Calu3 (cell line): ENCODE measurements around a stretch of chr11.

DNA sequence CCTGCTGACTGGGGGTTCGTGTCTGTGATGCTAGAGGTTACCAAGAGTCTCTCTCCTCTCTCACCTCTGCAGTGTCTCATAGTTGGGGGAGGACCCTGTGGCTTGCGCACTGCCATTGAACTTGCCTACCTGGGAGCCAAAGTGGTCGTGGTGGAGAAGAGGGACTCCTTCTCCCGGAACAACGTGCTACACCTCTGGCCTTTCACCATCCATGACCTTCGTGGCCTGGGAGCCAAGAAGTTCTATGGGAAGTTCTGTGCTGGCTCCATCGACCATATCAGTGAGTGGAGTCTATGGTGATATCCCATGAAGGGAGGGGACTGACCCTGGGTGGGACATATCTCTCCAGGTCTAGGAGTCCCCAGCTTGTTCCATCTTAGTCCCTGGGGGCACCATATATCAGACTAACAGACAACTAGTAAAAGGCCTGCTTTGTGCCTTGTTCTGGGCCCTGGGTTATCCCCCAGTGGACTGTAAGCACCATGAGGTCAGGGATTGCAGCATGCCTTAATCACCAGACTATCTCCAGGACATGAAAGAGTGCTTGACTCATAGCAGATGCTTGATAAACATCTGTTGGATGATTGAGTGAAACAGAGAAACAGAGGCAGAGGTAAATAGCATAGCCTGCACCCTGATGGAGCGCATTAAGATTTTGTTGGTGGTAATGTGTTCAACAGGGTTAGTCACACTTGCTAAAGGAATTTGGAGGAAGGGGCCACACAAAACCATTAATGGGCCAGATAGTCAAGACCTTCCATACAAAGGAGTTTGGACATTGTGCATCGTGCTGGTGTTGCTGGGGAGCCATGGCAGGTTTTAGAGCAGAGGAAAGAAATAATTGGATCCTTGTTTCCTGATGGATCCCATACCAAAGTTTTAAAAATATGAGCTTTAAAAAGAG lies 94.0 kb downstream of the MICAL2 start:
- PRO-cap = no peak

DNA sequence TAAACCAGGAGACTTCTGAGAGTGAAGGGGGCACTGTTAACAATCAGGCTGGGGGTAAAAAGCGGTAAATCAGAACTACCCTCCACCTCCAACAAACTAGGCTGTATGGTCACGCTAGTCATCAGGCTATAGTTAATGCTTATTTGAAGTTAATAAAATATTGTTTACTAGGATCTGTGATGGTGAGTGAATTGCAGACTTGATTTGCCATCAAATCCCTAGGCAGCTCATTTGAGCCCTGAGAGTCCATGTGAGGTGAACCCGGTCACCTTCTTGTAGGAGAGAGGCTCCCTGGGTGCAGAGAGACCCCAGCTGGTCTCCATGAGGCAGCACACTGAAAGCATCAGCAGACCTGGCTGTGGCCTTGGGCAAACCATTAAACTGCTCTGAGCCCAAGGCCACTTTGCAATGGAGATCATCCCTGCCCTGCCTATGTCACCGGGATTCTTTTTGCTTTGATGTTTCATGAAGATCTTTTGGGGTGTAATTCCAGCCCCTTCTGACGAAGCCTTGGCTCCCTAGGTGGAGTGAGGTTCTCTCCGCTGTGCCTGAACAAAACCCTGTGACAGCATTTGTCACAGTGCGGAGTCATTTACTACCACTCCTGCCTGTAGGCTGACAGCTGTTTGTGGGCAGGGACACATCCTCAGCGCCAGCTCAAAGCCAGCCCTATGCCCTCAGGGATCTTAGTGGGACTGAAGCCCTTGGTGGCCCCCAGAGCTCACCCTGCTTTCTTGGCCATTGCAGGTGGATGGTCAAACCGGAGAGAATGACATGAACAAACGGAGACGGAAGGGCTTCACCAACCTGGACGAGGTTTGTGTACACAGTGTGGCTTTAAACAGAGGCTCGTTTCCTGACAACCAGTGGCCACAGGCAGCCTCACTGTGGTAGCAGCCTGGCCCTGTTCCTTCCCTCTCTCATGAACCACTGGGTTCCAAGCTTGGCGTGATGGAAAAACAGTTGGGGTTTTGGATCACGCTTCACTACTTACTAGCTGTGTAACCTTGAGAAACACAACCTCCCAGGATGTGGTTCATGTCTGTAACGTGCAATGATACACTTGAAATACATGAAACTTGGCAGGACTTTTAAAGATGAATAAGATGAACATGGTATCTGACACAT lies 125.4 kb downstream of the MICAL2 start:
- PRO-cap = no peak

DNA sequence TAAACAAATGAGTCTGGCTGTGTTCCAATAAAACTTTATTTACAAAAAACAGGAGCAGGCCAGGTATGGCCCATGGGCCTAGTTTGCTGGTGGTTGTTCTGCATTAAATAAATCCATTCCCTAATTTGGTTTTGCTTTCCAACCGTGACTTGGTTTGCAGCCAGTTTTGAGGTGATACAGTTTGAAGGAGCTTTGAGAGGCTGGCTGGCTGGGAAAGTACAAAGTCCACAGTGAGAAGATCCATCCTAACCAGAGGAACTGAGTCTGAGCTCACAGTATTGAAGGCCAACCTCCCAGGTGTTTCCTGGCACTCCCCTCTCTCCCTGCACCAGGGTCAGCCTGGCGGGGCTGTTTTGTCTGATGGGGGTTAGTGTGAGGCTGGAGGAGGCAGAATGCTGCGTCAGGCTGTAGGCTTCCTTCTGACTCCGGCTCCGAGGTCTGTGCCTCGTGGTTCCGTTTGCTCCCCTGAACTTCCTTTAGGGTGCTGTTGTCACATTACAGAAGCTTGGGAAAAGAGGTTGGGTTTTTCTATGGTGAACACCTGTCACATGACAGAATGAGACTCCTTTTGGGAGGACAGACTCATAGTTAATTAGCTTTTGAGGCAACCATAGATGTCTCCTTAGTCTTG lies 129.6 kb downstream of the MICAL2 start:
- PRO-cap = no peak

DNA sequence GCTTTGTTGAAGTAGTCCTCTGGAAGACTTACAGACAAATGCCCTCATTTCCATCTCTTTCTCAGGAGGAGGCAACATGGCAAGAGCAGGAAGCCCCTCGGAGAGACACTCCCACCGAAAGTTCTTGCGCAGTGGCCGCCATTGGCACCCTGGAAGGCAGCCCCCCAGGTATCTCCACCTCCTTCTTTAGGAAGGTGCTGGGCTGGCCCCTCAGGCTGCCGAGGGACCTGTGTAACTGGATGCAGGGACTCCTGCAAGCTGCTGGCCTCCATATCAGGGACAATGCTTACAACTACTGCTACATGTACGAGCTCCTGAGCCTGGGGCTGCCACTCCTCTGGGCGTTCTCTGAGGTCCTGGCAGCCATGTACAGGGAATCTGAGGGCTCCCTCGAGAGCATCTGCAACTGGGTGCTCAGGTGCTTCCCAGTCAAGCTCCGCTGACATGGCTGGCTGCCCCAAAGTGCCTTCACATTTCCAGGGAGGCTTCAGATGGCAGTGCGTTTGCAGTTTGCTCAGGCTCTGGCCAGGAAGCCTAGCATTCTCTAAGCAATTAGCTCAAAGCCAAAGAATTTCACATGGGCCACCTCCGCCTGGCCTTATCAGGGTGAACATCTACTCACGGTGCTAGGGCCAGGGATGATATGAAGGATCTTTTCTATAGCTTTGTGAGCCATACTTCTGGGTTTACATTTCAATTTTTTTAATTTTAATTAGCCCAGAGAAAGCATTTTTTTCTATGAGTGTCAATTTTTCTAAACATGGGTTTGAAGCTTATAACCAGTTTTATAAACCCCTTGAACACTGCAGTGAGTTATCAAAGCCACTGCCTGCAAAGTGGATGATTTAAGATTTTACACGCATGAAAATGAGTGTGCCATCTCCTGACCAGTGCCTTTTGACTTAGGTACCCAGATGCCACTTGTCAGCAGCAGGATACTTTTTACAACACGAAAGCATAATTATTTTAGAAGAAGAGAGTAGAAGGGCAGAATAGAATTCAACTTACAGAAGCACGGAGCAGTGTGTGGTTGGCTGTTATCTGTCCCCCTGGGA lies 117.3 kb upstream of the PARVA start:
- PRO-cap = no peak

DNA sequence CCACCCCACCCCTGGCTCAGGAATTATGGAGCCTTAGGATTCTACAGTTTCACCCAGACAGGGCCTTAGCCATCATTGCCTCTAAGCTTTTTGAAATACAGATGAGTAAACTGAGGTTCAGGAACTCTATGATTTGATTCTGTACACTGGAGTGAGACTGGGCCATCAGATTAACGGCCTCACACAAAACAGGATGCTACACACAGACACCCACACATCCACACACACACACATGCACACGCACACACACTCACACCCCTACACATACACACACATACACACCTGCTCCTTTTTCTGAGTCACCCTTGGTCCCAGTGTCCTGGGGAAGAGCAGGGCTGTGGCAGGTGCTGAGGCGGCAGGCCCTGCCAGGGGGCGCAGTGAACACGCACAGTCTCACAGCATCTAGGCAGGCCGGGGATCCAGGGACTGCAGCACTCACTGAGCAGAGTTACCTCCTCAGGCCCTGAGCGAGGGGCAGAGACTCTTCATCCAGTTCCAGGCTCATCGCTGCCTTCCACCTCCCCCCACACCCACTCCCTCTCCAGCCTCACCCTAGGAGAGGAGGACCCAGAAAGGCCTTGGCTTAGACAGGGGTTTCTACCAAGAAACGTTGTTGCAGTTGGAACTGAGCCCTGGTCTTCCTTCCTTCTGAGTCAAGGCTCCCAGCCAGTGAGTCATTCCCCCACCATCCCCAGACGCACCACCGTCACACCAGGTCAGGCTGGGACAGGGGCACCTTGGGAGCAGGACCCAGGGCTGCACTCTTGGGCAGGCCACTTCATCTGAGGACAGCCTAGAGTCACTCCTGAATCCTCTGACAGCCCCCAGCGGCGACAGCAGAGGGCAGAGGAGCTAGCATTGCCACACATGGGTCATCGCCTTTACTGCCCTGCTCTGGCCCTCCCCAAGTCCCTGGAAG lies 89.7 kb upstream of the PARVA start:
- PRO-cap = unidirectional peak, plus-strand start at position 405 of the sequence; bidirectional peak, plus-strand start at position 719 of the sequence, minus-strand start at position 650 of the sequence

DNA sequence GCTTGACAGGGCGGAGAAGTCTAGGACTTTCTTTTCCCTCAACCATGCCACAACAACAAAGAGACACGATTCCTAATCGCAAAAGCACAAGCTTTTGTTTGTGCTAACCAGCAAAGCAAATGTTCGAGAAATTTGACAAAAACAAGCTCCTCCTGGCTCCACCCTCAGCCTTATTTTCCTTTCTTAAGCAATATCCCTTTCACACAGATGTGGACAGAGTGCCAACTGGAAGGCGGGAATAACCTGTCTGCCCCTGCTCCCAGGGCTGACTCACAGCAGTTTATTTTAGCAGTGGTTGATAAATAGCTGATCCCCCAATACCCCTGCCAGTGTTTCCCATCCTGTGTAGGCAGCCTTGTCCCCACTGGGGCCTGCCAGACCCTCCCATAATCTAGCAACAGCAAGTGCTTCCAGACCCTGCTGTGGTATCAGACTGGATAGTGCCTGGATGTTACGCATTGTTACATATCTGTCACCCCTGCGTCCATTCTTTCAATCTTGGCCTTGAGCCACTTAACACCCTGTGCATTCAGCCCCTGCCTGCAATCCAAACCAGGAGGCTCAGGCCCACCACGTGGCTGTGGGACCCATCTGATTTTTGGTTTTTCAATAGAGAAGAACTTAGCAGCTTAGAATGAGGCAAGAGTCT lies 53.6 kb downstream of the PARVA start:
- PRO-cap = no peak

GRCh38 chr11:12710279-12710885 lies 36.2 kb downstream of the TEAD1 start:
- PRO-cap = no peak

GRCh38 chr11:12724309-12725209 lies 50.3 kb downstream of the TEAD1 start:
- PRO-cap = bidirectional peak, plus-strand start at chr11:12724636, minus-strand start at chr11:12724453; bidirectional peak, plus-strand start at chr11:12724914, minus-strand start at chr11:12724882

DNA sequence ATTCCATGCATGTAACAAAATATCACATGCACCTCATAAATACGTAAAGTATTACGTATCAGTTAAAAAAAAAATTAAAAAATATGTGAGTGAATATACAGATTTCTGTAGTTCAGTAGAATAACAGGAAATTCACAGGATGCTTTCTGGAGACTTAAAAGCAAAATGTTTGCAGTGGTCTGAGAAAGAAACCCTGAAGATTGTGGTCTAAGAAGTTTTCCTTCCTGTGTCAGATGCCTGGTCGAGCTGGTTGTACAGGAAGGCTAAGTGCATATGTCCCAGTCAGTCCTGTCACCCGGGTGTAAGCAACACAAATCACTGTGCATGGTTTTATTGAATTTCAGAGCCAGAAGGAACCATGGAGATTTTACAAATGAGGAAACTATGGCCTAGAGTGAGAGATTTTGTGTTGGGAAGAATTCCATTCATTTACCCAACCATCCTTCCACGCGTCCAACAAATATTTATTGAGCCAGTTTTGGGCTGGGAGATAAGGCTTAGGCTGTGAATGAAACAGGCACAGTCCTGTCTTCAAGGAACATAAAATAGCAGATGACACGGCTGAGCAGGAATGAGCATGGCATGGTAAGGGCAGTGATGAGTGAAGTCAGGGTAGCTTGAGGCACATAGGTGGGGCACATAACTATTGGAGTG lies 51.5 kb downstream of the TEAD1 start:
- PRO-cap = no peak

DNA sequence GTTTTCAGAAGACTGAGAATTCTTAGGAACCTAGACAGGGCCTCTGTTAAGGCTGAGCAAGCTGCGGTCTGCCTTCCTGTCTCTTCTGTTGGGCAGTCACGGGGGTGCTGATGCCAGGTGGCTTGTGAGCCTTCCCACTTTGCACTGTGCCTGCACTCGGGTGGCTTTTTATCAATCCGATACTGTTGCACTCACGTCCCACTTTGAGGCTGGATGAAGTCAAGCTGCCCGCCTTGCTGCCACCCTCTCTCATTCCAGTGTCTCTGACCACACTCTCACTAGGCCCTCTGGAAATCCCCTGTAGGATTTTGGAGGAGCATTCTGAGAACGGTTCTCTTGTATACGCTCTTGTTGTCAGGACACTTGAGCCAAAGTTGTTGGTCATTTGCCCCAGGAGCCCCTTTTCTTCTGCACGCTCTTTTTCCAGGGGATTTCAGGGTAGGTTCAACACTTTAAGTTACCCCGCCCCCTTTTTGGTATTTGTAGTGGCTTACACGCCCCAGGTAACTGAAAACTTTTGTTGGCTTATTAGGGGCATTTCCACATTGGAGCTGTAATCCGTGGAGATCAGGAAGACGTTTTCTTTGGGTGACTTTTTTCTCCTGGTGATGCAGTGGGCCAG lies 141.9 kb downstream of the TEAD1 start:
- PRO-cap = no peak

DNA sequence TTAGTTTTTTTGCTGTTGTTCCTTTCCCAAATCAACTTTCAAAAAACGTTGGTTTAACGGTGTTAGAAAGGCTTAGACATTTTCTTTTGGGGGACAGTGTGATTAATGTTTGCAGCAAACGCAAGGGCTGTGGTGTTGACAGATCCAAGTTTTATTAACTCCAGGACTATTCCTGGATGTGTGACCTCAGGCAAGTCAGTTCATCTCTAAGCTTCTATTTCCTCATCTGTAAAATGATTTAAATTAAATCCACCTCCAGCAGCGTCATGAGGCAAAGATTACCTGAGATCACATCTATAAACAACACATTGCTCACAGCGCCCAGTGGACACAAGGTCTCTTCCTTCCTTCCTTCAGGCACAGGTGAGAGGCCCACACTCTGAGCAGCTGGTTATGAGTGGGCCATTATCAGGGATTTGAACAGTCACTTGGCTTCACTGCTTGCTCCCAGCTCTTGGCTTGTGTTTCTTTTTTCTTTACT lies 111.3 kb upstream of the RASSF10 start:
- PRO-cap = no peak

DNA sequence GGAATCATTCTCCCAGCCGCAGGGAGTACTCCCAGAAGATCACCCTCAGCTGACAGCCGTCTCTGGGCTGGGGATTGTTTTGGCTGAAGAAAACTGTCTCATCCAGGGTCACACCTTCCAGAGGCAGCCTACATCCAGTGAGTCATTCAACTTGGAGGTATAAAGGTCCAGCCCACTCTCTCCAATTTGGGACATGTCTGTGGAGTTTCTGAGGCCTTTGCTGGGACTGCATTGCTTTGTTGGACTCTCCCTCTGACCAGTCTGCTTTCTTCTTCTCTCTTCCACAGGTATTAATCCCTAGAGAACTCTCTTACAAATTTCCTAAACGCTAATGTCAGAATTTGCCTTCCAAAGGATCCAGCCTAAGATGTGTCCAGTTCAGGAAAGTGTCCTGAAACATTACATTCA lies 42.2 kb downstream of the RASSF10 start:
- PRO-cap = no peak

DNA sequence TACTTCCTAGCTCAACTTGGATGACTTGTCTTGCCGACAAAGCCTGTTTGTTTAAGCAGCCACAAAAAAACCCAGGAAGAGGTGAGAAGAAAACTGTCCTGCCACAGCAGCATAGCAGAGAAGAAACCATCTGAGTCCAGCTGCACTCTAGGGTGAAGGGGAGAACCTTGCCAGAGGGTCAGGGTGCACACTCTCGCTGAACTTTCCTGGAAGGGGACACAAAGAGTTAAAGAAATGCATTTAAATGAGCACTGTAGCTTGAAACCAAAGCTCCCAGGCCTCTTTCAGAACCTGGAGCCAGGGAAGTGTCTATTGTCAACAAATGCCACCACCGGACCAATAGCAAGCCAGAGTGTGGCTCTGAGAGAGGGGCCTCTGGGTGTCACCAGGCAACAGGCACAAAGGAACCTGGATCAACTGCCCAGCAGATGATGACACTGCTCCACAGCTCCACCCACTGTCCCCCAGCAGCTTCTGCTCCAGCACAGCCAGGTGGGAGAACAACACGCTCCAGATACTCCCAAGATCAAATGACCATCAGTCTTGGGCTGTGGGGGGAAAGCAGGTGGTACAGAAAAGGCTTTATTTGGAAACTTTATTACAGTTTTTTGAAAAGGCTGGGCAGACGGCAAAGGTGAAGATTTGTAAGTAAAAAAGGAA lies 105.7 kb downstream of the RASSF10 start:
- PRO-cap = no peak

DNA sequence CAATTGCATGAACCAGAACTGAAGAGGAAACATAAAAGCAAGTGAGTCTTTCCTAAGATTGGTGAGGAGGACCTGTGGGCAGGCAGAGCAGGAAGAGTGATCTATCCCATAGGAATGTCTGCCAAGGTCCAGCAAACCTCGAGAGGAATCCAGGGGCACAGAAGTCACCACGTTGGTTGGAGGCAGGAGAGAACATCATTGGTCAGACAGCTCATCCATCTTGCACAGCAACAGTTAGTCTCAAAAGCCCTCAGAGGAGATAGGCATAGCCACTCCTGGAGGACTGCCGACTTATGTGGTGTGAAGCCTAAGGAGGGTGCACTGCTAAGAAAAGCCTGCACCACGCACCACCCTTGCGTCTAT lies 109.0 kb downstream of the RASSF10 start:
- PRO-cap = no peak

- PRO-cap = no peak
Observed at GRCh38 chr11:13357794-13358124, 80.2 kb downstream of the BMAL1 start.

DNA sequence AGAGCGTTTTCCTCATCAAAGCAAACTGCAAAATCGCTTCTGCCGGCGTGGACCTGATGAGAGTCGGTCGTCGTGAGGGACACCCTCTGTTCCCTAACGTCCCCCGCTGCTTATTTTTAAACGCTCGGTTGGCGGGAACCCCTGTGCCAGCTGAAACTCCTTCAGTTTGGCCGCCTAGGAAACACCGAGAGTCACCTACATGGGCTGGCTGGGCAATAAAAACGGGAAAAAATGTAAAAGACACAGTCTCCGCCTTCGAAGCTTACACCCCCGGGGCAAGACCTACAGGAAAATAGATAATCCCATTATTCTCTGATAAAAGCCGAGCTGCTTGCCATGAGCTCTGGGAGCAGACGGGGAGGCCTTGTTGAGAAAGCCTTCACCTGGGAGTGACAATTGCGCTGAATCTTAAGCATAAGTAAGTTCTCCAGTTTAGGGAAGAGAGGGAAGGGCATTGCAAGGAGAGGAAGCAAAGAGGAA lies 628 bp upstream of the BTBD10 start:
- PRO-cap = bidirectional peak, plus-strand start at position 164 of the sequence, minus-strand start at position 88 of the sequence

- PRO-cap = bidirectional peak, plus-strand start at chr11:13669460, minus-strand start at chr11:13669431
Observed at GRCh38 chr11:13669215-13669664, 772 bp downstream of the FAR1 start.

- PRO-cap = no peak
Observed at GRCh38 chr11:13787425-13787789, 118.9 kb downstream of the FAR1 start.

- PRO-cap = no peak
Observed at GRCh38 chr11:13868845-13869504, 93.5 kb upstream of the SPON1 start.

DNA sequence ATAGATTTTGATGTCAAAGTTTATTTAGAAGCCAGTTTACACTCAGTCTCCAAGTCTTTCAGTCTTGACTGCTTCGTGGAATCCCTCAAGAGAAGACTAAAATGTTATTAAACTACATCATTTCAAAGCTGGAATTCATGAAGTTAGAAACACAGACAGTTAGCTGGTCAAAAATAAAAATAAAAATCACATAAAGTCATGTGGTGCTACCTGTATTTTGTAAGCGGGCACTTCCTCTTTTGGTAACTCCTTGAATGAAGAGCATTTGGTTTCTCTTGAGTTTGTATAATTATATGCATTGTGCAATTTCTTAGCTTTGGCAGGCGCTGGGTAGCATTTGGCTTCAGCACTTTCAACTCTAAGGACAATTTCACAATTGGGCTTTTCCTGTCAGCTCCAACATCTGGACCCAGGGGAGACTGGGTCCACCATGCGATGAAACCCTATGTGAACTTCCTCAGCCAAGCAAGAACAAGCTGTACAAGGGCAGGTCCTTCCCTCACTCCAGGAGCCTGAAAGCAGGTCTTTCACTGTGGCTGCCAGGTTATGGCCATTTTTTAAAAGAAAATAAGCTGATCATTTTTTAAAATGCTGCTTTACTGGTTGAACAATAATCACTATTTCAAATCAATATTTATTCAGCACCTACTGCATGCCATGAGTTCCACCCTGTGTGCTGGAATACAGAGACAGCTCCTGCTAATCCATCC lies 169.1 kb downstream of the RRAS2 start:
- PRO-cap = no peak